ENCODE data around the genes TGFBR3 and RPL5.

GRCh38 chr1:91017241-91017553 lies 4.6 kb downstream of the ZNF644 start:
- PRO-cap = no peak

GRCh38 chr1:91091749-91092111 lies 69.9 kb upstream of the ZNF644 start:
- PRO-cap = no peak

DNA sequence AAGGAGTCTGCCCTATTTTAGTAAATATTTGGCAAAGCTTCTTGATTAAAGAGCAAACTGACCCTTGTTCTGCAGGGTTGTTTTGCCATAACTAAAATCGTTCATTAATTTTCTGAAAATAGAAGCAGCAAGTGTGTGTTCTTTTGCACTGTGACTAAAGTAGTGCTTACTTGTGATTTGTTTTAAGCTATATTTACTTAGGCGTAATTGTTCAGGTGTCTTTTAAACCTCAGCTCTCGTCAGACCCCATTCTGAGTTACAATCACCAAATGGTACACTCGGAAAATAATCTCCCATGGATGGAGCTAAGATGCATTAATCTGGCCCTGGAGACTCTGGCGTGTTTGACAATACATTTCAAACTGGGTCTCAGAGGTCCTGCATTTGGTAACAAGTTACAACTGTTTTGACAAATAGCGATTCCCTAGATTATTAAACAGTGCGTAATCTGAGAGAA lies 82.4 kb downstream of the CDC7 start:
- PRO-cap = no peak

DNA sequence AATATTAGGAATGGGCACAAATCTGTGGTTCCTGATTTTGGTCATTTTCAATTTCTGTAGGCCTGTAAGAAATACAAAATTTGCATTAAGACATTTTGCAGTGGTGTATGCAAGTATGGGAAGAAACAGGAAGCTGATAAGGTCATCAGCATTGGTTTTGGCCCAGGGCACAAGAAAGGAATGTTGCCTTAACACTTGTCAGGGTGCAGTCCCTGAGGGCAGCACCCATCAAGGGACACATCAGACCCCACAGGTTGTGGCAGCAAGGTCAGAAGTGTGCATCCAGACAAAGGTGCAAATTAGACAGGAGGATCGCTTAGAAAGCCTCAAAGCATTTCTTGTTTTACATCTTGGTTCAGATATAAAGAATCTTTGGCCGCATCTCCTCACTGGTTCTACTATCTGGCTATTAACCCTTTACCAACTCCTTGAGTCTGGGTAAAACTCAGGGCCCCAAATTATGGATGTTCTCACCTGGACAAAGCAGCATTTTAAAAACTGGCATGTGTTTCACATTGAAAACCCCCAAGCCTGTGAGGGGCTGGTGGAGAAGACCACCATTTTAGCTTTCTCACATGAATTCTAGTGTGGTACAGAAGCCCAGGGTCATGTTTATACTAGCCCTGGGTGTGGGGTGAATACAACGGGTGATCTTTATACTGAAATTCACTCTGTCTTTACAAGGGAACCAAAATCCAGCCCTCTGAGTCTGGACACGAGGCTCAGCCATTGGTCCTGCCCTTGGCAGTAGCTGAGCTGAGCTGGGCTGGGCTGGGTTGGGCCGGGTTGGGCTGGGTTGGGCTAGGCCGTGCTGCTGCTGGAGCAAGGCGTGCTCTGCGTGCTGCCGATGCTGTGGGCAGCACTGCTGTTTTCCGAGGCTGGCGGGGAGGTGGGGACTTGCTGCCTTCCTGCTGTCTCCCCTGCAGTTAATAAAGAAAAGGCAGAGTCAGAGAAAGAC lies 182.6 kb downstream of the CDC7 start:
- PRO-cap = no peak

GRCh38 chr1:91707586-91708291 lies 178.2 kb downstream of the TGFBR3 start:
- PRO-cap = no peak

GRCh38 chr1:91742849-91743472 lies 143.0 kb downstream of the TGFBR3 start:
- PRO-cap = no peak

- PRO-cap = no peak
Observed at GRCh38 chr1:91757832-91758086, 128.2 kb downstream of the TGFBR3 start.

DNA sequence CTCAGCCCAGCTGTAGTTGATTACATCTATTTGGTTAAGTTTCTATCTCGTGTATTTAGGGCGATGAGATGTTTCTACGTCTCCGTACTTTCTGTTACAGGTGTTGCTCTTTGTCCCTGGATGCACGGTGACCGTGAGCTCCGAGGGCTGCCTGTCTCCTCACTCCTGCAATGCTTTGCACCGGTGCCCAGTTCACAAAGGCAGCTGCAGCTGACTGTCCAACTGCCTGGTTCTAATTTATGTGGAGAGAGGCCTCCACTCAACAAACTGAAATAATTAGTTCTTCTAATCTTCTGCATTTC lies 108.3 kb downstream of the TGFBR3 start:
- PRO-cap = no peak

GRCh38 chr1:91826110-91826664 lies 59.8 kb downstream of the TGFBR3 start:
- PRO-cap = no peak

DNA sequence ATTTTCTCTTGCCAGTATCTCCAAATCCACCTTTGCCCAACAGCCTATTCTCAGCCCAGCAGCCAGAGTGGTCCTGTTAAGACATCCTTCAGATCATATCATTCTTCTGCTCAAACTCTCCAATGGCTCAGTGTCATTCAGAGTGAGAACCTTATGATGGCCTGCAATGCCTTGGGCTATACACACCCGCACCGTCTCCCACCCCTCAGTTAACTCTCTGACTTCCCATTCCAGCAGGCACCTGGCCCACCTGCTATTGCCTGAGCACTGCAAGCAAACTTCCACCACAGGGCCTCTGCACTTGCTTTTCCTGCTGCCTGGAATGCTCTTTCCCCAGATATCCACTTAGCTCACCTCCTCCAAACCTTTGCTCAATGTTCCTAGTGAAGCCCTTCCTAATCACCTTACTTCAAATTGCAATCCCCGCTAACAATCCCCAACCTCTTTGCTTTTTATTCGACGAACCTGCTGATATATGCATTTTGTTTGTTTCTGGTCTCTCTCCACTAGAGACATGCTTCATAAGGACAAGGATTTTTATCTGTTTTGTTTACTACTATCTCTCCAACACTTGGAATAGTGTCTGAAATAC lies 36.7 kb downstream of the TGFBR3 start:
- PRO-cap = no peak

GRCh38 chr1:91884206-91884644 lies 1.7 kb downstream of the TGFBR3 start:
- PRO-cap = no peak

- PRO-cap = bidirectional peak, plus-strand start at chr1:91886326, minus-strand start at chr1:91886151
Observed at GRCh38 chr1:91885804-91886620, at the start of gene TGFBR3. Gene TGFBR3, minus strand, starts transcription at chr1:91886151.

- PRO-cap = no peak
Observed at GRCh38 chr1:91924066-91924696, 25.0 kb upstream of the BRDT start.

DNA sequence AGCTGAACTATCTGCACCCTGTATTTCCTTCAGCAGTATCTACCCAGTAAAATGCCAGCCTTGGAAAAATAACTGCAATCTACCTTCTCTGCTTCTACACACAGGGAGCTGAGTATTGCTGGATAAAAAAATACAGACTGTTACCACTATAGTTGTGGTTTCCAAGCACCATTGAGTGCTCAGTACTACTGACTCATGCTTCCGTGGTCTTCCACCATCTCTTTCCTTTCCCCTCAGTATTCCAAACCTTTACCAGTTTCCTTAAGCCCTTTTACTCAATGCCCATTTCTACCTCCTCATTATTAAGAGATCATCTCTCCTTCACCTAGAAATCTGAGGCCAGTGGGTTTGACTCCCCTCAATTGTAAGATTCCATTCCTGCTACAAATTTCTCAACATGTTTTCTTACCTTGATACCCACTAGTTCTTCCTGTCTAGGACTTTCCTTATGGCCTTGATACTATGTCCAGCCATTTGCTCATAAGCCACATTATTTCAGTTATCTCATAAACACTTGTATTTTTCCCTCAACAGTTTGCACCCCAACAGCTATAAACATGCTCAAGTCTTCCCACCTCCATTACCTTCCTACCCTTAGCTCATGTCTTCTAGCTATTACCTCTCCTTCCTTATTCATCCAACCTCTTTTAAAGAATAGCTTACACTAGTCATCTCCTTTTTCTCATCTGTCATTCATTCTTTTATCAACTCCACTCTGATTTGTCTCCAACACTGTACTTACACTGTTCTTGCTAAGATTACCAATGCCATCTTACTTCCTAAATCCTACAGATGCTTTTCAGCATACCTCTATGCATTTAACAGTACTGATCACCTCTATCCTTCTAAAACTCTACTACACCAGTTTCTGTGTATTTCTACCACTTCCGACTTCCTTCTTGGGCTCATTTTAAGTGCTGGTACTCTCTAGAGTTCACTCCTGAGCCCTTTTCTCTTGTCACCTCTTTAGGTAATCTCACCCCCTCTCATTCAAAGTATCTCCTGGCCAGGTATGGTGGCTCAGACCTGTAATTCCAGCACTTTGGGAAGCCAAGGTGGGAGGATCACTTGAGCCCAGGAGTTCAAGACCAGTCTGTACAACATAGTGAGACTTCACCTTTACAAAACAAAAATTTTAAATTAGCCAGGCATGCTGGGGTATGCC lies 23.5 kb downstream of the GLMN start:
- PRO-cap = no peak

GRCh38 chr1:92360069-92360469 lies 61.2 kb downstream of the RPAP2 start:
- PRO-cap = no peak

- PRO-cap = no peak
Observed at GRCh38 chr1:92363782-92364416, 65.0 kb downstream of the RPAP2 start.

GRCh38 chr1:92485612-92485784 lies 1.2 kb downstream of the GFI1 start:
- PRO-cap = no peak

DNA sequence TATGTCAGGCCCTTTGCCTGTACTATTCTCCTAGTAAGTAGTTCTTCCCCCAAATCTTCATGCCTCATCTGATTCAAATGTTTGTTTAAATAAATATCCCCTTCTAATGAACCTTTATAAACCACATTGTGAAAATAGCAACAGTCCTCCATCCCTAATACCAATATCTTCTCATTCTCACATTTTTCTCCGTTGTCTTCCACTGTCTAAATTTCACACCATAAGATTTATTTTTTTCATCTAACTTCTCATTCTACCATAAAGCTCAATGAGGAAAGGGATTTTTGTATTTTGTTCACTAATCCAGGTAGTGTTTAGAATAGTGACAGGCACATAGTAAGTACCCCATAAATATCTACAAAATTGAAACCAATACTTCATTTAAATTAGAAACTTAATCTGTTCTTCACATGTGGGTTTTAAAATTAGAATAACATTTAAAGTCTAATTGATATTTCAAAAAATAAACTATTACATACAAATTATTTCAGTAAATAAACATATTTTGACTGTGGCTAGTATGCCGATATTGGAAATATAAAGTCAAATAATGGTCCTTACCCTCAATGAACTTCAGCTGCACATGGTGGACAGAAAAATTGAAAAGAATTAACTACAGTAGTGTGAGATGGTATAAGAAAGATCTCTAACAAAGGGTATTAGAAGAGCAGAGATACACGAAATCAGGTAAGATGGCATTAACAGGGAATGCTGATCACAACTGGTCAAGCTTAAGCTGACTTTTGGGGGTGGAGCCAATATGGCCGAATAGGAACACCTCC lies 101.9 kb upstream of the GFI1 start:
- PRO-cap = no peak

GRCh38 chr1:92783554-92783945 lies 1.4 kb downstream of the EVI5 start:
- PRO-cap = no peak

GRCh38 chr1:92831637-92832574 lies at the start of gene RPL5:
Gene RPL5, plus strand, starts transcription at chr1:92832040.
- PRO-cap = bidirectional peak, plus-strand start at chr1:92832073, minus-strand start at chr1:92831876; bidirectional peak, plus-strand start at chr1:92832381, minus-strand start at chr1:92832281

Measured in osteocyte (in vitro differentiated cells).